ENCODE measurements around the genes SCN5A and TTC21A.

- RRBS, 2 experiments: no CpG with 5 or more reads among the region's 7 CpGs
These were observed 149.8 kb downstream of the ITGA9 start for GRCh38 chr3:37601523-37602384.

DNA sequence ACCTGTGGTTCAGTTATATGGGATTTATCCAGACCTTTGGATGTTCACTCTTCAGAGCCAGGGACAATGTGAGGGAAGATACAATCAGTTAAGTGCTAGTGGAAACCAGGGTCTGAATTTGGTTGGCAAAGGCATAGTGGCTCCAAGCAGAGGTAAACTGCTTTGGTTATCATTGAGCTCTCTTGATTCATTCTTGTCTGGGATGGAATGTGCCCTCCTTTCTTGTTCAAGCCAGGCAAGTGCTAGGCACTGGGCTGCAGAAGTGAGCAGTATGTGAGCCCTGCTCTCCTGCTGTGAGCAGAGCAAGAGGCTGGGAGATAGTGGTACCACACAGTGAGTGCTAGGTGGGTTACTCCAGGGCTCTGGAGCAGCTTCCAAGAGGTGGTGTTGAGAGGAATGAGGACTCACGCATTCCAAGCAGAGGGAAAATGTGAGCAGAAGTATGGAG lies 200.2 kb upstream of the CTDSPL start:
- RRBS, 2 experiments: no CpG with 5 or more reads among the region's 1 CpG

GRCh38 chr3:37667396-37667803 lies 194.3 kb upstream of the CTDSPL start:
- RRBS, 2 experiments: no CpG with 5 or more reads among the region's 5 CpGs

- RRBS, 2 experiments: no CpG with 5 or more reads among the region's 8 CpGs
These were observed 140.0 kb upstream of the CTDSPL start for GRCh38 chr3:37721668-37722189.

DNA sequence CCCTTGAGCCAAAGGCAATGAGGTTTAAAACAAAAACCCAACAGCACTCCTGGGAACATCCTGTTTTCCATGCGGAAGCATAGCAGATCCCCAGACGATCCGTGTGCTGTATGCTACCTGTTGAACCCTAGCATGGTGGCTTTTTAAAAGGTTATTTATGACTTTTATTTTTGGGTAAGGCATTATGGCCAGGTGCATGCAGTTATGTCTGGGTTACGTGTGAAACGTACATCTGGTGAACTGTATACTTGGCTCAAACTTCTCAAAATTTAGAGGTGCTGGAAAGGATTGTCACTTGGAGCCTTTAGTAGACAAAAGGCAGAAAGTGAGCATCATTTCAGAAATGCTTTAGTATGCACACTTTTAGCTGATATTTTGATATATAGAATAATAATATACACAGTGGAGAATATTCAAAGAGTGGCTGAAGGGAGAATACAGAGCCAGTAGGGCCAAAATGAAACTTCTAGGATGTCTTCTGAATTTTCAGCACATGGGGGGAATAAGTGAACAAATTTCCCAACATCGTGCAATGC lies 39.0 kb upstream of the CTDSPL start:
- RRBS, 2 experiments: no CpG with 5 or more reads among the region's 6 CpGs

DNA sequence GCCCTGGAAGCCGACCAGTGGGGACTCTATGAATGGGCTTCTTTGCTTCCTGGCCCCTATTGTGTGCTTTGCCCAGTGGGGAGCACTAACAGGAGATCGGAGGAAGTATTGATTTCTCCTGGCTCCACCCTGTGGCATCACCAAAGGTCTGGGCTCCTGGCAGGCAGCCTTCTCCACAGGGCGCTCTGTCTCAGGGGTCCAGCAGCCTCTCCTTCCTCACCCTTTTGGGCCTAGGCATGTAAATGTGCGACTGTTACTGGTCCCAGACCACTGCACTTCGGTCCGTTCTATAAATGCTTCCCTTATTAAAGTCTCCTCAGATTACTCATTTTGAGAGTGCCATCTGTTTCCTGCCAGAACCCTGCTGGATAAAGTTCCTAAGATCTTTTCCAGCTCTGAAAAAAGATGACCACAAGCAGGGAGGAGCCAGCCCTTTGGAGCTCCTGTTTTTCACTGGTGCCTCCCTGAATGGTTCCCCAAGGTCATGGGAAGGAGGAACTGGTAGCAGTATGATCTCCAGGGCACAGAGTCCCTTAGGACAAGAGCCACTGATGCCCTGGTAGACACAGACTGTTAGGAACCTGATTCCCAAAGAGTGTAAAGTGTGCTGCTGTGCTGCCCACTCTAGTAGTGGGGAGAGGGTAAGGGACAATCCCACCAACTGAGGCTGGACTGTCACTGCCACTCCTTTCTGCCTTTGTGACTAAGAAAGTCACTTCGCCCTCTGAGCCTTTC lies 44.6 kb downstream of the CTDSPL start:
- RRBS, 2 experiments: no CpG with 5 or more reads among the region's 7 CpGs

- RRBS, 2 experiments: no CpG with 5 or more reads among the region's 6 CpGs
These were observed 46.0 kb upstream of the VILL start for GRCh38 chr3:37944256-37945339.

DNA sequence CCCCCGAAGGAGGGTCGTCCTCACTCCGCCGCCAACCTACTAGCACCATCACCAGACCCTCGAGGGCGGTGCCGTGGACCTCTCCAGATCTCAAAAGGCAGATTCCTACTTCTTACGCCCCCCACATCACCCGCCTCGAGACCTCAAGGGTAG lies 206 bp upstream of the MYD88 start:
- RRBS, 2 experiments: no CpG with 5 or more reads among the region's 10 CpGs

DNA sequence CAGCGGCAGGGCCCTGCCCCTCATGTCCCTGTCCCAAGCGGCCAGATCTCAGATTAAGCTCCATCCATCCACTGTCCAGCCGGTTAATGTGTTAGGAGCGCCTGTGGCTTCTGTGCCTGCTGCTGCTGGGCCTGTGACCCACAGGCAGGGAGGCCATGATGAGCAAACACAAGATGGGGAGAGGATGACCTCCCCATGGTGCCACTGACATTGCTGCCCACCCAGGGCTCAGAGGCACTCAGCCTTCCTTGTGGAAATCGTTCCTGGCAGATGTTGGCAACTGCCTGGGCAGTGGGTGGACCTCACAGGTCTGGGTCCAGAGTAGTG lies 38.6 kb downstream of the SCN5A start:
- RRBS, 2 experiments: no CpG with 5 or more reads among the region's 5 CpGs

DNA sequence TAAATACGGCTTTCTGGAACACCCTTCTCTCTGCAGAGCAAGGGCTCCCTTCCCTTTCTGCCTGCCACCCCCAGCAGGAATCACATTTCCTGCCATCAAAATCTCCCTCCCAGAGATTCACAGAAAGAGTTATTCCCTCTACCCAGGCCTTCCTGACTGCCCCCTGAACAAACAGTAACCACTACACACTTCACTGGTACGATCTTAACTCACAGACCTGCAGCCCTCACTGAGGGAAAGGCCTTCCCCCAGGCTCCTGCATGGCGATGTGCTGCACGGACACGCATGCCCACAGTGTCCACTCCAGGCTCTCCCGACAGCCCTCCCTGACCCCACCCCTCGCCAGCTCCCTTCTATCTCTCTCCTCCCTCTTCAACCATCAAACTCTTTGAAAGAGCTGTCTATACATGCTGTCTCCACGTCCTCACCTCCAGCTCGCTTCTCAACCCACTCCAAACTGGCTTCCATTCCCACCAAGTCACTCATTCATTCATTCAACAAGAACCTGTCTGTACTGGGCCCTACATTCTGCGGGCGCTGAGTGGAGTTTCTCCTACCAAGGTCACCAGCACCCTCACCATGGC lies 3.9 kb downstream of the SCN5A start:
- RRBS, 2 experiments: no CpG with 5 or more reads among the region's 11 CpGs

DNA sequence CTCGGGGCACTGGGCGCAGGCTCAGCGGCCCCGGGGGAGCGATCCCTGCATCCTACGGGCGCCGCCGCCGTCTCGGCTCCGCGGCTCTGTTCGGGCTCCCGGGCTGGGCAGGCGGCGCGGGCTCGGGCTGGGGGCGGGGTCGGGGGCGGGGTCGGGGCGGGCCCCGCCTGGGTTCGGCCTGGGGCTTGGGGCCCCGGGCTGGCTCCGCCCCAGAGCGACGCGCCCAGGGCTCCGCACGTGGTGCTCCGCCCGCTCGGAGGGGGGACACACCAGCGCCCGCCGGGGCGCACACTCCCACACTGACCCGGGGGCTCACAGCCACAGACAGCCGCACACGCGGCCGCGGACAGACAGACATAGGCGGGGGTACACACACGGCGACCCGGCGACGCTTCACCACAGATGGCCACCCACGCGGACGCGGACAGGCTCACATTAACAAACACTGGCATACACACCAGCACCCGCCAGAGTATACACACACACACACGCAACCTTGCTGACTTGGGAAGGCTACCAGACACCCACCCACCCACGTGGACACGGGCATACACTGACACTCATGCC lies at the start of gene SCN5A:
Gene SCN5A (minus strand): TSS at position 88 of the 567 bp plus-strand sequence.
- RRBS, 2 experiments: 1% methylated on average over 36 of the region's 60 CpGs

DNA sequence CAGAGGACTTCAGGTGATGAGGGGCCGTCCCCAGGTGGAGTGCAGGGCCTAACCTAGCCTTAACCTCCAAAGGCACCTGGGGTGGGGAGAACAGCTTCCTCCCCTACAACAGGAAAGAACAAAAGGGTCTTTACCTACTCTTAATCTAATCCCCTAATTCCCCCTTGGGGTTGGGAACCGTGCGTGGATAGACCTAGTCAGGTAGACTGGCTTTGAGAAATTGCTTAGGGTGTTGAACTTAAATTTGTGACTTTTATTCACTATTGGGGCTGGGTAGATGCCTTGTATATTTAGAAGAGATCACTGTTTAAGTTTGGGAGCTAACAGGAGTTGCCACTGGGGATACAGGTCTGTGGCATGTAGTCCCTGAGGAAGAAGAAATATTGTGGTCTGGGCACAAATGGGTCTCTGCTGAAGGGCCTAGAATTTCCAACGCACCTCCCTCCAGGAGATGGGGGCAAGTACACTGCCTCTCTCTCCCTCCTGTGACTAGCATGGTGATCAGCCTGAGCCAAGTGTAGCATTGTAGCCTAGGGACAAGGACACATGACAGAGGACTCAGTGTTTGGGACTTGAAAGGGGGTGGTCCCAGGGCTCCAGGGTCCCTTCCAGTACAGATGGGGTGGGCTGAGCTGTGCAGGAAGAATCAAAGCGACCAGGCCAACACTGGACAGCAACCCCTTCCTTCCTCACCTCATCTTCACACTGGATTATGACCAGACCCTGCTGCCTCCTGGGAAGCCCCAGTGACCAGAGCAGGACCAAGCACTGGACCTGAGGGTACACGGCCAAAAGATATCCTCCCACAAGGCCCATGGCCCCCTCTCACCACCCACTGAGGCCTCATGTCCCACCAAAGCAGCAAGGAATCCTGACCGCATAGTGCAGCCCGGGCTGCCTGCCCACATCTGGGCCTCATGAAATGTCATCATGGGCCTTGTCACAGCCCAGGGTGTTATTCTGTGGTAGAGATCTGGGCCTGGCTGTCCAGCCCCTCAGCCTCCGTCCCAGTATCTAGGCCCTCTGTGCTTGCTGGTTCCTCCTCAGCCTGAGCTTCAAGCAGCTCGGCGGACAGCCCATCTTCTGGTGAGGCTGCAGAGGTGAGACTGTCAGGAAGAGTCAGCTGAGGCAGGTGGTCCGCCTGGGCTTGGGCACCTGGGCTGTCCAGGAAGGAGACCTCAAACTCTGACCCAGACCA lies 9.7 kb downstream of the GORASP1 start:
- RRBS, 2 experiments: no CpG with 5 or more reads among the region's 12 CpGs

GRCh38 chr3:39106109-39106449 lies 1.3 kb downstream of the GORASP1 start:
- RRBS, 2 experiments: no CpG with 5 or more reads among the region's 5 CpGs

DNA sequence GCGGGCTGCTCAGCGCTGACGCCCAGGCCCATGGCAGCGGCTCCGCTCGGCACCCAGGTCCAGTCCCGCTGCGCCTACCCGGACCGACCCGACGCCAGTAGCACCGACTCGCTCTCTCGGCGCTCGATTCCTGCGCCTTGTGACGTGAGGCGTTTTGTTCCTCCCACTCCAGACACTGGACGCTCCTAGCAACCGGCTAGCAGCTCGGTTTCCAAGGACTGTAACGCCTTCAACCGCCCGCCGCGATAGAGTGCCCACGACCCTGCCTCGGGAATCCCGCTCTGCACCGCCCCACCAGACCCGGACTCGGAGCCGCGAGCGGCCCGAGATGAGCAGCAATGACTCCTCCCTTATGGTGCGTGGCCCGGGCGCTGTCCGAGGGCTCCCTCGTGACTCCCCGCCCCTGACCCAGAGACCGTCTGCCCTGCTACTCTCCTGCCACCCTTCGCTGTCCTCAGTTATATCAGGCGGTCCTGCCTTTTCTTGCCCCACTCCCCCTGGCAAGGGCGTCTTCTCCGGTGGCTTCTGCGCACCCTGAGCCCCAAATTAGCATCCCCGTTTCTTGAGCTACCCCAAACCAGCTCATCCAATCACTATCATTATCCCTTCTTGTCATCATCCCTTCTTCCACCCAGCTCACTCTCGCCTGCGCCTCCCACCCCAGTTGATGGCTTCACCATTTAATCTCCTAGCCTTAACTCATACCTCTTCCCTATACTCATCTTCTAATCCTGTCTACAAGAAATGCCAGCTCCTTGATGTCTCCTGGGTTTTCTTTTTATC lies at the start of gene TTC21A:
Gene TTC21A (plus strand): TSS at position 171 of the 783 bp plus-strand sequence.
- RRBS, 2 experiments: under 1 to 2% methylated on average over 9 to 21 of the region's 53 CpGs

GRCh38 chr3:39108293-39108894 lies 914 bp downstream of the TTC21A start:
- RRBS, 2 experiments: no CpG with 5 or more reads among the region's 3 CpGs

DNA sequence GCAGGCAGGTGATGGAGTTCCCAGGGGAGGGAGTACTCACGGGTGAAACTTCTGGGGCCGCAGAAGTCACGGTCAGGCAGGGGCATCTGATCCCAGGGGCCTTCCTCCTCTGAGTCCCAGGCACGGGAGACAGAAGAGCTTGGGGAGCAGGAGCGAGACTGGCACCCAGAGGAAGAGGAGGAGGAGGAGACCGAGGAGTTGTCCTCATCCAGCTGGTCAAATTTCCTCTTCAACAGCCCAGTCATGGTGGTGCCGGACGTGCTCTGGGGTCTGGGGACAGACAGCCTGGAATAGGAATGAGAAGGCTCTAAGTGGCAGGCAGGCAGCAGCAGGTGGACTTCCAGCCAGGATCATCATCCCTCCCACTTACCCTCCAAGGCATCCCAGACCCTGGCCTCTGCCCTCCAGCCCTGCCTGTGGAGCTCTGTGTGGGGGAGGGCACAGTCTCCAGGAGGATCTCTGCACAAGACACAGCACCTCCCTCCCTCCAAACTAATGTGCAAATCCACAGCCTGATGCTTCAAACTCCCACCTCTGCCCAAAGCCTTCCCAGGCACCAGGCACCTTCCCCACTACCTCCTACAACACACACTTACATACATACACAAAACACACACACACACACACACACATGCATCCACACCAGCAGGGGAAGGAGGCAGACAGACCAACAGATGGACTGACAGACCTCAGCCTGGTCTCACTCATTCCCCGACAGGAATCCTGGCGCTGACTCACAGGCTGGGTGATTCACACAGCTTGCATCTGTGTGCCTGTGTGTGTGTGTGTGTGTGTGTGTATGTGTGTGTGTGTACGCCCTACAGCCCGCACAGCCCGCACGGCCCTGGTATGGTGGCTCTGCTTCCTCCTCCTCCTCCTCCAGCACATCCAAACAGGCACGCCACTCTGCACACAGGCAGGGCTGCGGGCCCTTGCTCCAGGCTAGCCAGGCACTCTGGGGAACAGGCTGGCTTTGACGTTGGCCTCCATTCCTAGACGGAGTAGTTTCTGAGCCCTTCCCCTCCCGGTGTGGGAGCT lies 6.6 kb downstream of the CSRNP1 start:
- RRBS, 2 experiments: no CpG with 5 or more reads among the region's 19 CpGs

GRCh38 chr3:39180426-39181305 lies 11.7 kb downstream of the XIRP1 start:
- RRBS, 2 experiments: 2% methylated on average over 29 to 40 of the region's 65 CpGs

DNA sequence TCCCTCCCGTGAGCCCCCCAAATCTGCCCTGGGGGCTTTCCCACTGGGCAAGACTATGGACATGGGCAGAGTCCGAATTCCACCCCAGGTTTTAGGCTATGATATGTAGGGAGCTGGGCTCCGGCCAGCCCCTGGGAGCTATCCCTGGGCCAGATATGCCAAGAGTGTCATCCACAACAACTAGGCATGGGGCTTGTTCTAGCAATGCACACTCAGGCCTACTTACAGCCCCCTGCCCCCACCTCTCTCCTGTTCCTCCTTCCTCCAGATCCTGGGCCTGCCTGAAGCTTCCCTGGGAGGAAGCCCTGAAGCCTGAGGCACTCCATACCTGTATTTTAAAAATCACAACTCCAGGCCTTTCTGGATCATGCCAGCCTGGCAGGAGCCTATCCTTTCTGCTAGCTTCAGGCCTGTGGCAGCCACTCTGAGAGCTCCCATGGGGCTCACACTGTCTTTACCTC lies 550 bp downstream of the XIRP1 start:
- RRBS, 2 experiments: no CpG with 5 or more reads among the region's 3 CpGs

DNA sequence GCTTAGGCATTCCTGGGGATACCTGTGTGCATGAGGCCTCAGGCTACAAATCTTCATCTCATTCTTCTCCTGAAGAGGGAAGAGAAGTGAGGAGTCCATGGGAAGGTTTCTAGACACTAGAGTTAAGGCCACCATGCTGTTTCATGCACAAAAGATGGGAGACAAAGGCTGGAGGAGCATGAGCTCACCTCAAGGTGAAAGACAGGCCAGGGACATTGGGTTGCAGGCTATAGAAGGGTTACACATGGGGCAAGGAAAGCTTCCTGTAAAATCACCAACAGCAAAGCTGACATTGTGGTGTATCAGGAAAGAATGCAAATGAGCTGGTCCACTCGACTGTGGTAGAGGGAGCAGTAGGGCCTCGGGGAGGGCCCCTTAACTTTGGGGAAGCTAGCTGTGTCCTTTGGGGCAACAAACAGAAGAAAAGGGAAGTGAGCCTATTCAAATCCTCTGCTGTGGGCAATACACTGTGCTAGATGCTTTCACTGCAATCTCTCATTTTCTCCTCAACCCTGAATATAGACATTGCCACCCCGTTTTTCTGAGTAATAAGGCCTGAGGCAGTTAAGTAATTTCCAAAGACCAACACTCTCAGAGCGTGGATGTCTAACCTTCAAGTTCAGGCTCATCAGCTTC lies 24.3 kb downstream of the CX3CR1 start:
- RRBS, 2 experiments: no CpG with 5 or more reads among the region's 4 CpGs

Measured in NT2/D1 (cell line).